Rectum (tissue), 1 donor: ENCODE data around the gene SGK1.

DNA sequence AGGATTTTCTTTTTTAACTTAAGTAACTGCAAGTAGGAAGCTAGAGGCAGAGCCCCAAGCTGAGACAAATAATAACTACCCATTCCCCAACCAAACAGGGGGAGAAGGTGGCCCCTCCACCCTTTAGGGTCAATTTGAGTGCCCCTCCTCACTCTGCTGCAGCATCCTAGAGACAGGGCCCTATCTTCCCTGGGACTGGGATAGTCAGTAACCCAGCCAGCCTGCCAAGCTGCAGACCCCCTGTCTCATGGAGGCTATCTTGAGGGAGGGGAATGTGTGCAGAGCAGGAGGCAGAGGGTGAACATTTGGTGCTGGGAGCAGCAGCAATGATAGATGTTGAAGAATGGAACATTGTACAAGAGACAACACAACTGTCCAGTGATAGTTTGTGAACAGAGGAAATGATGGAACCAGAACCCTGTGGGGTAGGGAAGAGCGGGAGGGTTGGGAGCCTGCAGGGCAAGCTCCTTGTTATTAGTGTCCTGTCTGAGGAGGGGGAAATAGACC, 61.6 kb upstream of the SLC2A12 start:
- PRO-cap: no peak

DNA sequence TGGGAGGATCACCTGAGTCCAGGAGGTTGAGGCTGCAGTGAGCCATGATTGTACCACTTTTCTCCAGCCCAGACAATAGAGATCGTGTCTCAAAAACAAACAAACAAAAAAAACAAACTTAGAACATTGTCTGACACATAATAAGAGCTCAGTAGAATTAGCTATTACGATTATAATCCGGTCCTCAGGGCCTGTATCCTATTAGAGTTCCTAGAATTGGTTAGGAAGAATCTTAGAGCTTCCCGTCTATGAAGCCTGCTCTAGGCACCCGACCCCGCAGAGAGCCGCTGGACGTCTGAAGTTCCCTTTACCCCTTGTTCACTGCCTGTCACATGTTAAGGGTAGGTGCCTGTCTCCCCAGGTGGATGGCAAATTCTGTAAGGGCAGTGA, 113.9 kb upstream of the SLC2A12 start:
- PRO-cap: no peak

DNA sequence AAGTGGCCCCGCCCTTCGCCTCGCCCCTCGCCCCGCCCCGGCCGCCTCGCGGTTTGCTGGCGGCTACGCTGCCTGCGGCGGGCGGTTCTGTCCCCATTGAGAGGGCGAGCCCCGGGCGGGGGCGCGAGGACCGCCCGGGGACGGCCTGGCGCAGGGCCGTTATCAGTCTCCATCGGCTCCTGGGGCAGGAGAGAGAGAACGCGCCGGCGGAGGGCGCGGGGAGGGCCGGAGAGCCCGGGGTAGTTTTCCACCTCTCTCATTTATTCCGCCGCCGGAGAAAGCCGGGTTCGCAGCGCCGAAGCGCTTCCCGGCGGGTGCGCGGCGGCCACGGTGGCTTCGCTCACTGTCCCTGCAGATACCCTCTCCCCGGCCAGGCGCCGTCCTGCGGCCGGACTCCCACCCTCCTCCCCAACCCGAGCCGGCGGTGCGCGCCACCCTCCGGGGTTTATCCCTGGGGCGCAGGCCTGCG, 122.5 kb upstream of the SLC2A12 start:
- PRO-cap: bidirectional peak, plus-strand start at position 96 of the sequence, minus-strand start outside the sequence

DNA sequence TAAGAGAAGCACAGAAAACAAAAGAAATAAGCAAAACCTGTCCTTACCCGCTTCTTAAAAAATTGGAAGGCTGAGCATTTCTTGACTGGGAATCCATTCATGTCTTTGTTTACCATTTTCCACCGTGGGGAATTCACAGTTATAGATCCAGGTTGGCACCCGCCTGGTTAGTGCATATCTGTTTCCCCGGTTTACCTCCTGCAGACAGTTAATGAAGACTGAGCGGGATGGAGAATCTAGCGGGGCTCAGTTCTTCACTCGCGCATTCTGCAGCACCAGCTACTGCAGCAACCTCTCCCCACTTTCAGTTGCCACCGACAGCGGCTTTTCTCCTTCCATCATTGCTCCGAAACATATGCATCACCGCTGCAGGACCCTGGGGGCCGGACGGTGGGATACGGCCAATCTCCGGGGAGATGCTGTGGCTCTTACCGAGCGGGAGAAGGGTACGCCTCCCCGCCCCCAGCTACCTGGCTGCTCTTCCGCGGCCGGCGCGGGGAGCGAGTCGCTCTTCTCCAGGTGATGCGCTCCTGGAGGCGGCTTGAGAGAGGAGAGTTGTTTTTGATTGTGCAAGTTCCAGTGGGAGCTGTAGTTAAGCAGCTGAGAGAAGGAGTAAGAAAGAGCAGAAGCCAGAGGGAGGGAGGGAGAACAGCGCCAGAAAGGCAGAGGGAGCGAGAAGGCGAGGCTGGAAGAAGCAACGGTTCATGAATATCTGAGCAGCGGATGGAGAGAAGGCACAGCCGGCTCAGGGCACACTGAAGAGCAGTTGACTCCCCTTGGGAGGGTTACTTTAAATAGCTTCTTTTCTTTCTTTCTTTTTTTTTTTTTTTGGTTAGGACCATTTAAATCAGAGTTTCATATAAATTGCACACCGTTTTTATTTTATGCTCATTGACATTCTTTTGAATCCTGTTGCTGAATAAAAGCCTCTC, at the start of gene SGK1:
SGK1 (minus strand) TSS at position 768 of the 932 bp plus-strand sequence.
- PRO-cap: no peak

DNA sequence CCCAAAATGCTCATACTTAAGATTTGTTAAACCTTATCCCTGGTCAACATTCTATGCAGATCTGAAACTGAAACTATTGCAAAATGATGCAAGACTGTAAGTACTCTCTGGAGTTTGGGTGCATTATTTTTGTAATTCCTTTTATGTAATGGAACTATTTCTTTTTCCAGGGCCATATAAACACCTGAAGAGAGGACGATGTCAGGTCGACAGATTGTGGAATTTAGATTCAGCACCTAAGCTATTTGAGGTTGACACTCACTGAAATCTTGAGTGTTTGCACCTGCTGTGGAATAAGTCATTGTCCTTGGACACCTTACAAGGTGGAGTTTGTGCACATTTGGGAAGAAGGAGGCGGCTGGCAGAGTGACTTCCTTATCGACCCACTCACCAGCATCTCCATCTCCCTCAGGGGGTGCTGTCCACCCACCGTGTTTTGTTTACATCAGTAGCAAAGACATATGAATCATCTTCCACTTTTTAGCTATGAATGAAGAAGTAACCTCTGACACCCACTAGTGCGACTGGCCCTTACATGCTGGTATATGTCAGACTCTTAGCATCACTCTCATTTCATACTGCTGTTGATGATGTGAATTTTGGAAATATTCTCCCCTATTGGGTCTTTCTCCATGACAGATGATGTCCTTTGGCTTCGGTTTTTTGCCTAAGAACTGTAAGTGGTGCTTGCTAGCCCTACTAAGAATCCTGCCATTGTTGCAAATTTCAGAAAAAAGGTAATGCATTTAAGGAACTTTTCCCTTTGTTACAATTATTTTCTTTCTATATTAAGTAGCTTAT, 119.4 kb upstream of the SGK1 start:
- PRO-cap: no peak

GRCh38 chr6:134502415-134503331, 184.8 kb upstream of the SGK1 start:
- PRO-cap: bidirectional peak, plus-strand start at chr6:134503189, minus-strand start at chr6:134503017

GRCh38 chr6:134822944-134823331, 127.0 kb downstream of the ALDH8A1 start:
- PRO-cap: no peak

GRCh38 chr6:134826736-134827614, 122.9 kb downstream of the ALDH8A1 start:
- PRO-cap: no peak

GRCh38 chr6:135055120-135055767, 622 bp upstream of the HBS1L start:
- PRO-cap: no peak

- PRO-cap: no peak
Observed at GRCh38 chr6:135084491-135084933, 29.9 kb upstream of the HBS1L start.

- PRO-cap: no peak
Observed at GRCh38 chr6:135088799-135089256, 34.2 kb upstream of the HBS1L start.

DNA sequence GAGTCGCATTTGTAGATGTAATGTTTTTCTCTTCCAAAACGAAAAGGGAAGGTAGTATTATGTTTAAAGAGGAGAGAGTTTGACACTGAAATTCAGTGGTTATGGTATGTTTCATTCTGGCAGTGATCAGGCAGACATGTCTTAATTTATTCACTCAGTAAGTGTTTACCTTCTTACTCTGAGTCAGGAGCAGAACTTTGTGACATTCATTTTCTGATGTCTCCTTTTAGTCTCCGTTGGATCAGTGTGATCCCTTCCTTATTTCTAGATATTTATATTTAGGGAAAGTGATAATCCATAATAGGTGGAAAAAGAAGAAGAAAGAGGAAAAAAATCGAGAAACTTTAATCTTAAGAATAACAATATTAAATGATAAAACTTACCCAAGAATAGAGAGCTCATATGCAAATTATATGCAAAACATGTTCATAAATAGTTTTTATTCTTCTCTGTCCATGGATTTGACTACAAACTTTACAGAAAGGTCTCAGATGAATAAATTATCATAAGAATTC, 11.9 kb downstream of the MYB start:
- PRO-cap: no peak

- PRO-cap: no peak
Observed at GRCh38 chr6:135213956-135215135, 33.2 kb downstream of the MYB start.

DNA sequence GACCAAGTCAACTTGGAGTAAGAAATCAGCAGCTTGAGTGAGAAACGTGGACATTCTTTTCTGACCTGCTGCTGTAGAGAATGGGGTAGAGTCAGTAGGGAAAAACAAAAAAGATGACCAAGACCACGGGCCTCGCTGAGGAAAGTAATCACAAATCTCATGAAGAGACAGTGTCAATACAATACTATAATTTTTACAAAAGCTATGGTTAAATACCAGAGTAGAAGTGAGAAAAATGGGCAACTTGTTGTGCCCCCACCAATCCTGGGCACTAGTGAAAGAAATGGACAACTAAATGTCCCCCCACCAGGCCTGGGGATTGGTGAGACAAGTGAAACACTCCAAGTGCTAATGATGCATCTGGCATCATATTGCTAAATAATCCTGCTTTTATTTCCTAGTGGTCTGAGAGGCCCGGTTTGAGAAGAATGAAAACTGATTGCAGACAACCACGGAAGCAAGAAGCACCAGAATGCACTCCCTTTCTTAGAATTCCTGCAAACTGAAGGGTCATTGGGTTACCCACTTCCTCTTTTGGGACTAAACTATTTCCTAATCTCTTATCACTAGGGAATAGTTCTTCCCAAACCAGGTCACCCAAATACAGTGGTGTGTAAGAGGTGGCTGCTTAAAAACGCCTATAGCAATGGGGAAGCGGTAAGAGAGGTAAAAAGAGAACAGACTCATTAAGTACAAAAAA, 125.5 kb downstream of the MYB start:
- PRO-cap: no peak

- PRO-cap: no peak
Observed at GRCh38 chr6:135398659-135399356, 98.7 kb downstream of the AHI1 start.

DNA sequence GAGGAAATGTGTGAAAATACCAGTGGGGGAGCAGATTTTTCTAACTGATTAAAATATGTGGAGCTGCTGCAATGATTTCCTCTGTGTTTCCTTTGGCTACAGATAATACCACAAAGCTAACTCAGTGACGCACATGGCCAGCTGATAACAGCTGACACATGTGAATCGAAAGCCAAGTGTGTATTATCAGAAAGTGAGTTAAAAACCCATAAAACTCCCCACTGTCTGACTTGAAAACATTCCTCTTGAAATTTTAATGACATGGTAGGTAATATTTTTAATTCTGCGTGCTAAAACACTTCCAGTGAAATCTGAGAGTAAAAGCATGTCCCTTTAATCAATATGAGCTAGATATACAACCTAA, 70.9 kb upstream of the AHI1 start:
- PRO-cap: no peak

DNA sequence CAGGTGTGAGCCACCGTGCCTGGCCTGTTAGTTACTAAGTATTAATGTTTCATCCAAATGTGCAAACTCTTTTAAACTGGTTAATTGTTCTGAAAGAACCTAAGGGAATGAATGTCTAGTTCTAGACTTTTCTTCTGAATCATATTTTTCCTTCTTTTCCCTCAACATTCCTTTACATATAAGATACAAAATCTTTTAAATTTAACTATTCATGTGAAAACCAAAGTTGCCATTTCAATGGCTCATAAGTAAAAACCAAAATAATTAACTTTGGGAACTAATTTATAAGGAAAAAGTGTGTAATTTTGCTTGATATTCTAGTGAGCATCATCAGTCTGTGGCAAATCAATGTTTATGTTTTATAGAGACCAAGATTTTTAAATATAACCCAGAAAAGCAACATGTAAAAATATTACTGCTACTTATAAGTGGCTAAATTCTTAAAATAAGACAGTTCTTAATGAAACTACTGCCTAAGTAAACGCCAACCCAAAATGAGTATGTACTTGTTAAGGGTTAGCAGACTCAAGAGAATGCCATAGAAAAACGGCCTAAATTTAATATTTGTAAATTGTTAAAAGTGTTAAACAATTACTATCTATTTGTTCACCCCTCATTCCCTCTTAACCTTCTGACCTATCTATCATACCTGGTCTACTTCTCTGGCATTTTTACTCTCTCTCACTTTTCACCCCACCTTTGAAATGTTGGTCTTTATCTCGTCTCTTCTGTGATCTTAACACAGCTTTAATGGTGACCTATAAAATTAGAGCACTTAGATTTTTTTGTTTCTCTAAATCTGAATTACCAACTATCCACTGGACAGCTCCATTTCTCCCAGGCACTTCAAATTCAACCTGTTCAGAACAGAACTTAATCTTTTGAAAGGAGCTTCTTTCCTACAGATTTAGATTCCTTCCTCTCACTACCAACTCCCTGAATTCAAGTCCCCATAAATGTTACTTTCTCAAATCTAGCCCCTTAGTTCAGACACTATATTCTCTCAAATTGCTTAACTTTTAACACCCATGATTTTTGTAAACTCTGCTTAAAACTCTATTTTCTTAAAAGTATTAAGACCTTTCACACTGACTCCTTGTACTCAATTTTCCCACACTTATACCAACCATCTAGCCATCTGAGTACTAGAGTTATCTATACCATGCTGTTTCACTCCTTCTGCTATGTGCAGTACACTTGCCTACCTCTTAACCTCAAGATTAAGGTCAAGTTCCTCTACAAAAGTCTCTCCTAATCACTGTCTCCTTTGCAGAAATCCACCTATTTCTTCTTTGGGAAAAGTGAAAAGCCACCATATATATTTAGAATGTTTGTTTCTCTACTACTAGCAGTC, 14.8 kb upstream of the MTFR2 start:
- PRO-cap: no peak

DNA sequence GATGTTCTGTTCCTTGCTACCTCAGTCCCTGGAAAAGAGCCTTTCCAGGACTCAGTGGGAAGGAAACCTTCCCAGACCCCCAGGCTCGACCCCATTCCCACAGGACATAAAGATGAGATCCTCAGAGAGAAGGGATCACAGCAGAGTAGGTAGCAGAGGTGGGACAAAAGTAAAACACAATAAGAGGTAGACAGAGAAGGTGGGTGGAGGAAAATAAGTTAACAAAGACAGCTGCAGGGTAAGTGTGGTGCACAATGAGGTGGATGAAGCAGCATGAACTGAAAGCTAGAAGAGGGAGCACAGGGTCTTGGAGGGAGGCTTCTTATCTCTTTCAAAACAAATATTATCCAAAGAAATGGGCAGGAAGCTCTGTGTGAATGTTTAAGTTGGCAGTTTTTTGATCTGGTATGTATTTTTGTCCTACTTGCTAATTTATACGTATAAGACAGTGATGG, 14.0 kb upstream of the MAP7 start:
- PRO-cap: unidirectional peak, plus-strand start at position 254 of the sequence

GRCh38 chr6:136601552-136602407, 51.6 kb upstream of the MAP7 start:
- PRO-cap: no peak

DNA sequence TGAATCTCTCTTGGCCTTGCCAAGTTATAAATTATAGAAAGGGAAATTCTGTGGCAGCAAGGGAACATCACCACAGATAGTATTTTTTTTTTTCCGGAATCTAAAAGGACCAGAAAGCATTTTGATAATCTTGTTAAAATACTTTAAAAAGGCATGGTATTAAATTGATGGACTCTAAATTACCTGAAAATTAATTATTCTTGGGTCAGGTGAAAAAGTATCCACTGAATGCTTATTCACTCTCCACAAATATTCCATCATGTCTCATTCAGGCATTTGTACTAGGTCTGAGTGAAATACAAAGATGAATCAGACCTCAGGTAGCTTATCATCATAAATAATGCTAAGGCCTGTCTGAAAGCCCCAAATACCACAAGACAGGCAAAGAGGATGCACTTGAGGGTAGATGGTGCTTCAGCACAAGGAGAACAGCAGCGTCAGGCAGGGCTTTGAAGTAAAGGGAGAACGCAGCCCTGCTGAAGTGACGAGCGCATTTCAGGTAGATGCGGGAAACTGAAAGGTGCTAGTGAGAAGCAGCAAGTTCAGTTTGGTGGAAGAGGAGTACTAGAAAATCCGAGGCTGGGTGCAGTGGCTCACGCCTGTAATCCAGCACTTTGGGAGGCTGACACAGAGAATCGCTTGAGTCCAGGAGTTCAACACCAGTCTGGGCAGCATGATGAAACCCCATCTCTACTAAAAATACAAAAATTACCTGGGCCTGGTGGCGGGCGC, 38.7 kb downstream of the MAP3K5 start:
- PRO-cap: unidirectional peak, plus-strand start at position 493 of the sequence